HT1080 (cell line): ENCODE data around the genes PCGF5, HECTD2, FFAR4 and PLCE1.

GRCh38 chr10:91219945-91220985 lies at the start of gene PCGF5:
Gene PCGF5, plus strand, starts transcription at chr10:91220663.
RAMPAGE:
- cytosol, long total RNA: no peak
- long total RNA: no peak
- nucleus, long total RNA: no peak

RAMPAGE:
- cytosol, long total RNA: no peak
- long total RNA: no peak
- nucleus, long total RNA: no peak
Measured at GRCh38 chr10:91246018-91246790, 25.7 kb downstream of the PCGF5 start.

RAMPAGE:
- cytosol, long total RNA: no peak
- long total RNA: start-site peak on the plus strand at chr10:91410375-91410408, 36 reads
- nucleus, long total RNA: start-site peak on the plus strand at chr10:91410372-91410387, 74 and 43 reads in 2 replicates
Measured at GRCh38 chr10:91409896-91410934, at the start of gene HECTD2. Gene HECTD2, plus strand, starts transcription at chr10:91410344.

RAMPAGE:
- cytosol, long total RNA: no peak
- long total RNA: no peak
- nucleus, long total RNA: no peak
Measured at GRCh38 chr10:91805771-91806199, 7.6 kb downstream of the TNKS2 start.

GRCh38 chr10:91886870-91887742 lies 22.2 kb downstream of the FGFBP3 start:
RAMPAGE:
- cytosol, long total RNA: no peak
- long total RNA: no peak
- nucleus, long total RNA: no peak

GRCh38 chr10:92108874-92109320 lies 182.0 kb downstream of the CPEB3 start:
RAMPAGE:
- cytosol, long total RNA: no peak
- long total RNA: no peak
- nucleus, long total RNA: no peak

DNA sequence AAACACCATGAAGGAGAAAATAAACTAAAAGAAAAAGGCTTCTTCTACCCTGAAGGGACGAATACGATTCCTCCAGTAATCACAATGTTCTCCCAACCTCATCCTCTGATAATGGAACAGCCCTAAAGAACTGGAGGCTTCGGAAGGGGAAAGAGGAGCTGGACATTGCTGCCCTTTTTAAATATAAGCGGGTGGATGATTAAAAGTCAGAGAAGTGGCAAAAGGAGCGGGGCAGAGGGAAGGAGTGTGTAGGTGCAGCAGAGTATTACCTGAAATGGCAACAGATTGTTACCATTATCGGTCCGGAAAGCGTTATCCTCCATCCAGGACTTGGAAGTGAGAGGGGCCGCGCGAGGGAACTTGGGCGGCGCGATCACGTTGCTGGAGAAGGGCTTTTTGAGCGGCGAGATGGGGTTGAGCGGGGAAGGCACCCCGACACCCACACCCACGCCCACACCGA lies 51.8 kb downstream of the CPEB3 start:
RAMPAGE:
- cytosol, long total RNA: no peak
- long total RNA: no peak
- nucleus, long total RNA: no peak

DNA sequence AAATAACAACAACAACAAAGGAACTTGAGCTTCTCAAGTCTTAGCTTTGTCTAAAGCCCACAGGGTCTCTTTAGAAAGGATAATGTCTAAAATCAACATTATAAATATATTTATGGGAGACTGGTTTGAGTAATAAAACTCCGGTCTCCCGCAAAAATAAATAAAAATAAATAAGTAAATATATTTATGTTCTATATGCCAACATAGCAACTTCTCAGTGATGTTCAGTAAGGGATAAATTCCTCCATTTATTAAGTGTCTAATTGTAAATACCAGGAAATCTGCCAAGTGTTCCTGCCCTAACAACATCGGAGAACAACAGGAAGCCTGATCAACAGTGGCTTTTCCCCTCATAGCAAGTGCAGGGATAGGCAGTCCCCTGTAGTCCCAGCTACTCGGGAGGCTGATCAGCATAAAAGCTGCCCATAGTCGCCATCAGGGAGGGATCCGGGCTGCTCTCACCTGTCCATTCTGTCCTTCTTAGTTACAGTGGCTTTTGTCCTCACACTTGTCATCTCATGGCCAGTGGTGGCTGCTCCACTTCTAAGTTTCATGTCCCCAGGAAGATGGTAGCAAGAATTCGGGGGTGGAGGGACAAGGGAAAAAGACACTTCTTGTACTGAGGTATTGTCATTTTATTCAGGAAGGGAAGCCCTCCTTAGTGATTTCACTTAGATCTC lies 141.3 kb downstream of the IDE start:
RAMPAGE:
- cytosol, long total RNA: no peak
- long total RNA: no peak
- nucleus, long total RNA: no peak

RAMPAGE:
- cytosol, long total RNA: no peak
- long total RNA: no peak
- nucleus, long total RNA: no peak
Measured at GRCh38 chr10:92591132-92592015, 1.6 kb upstream of the KIF11 start.

GRCh38 chr10:92690348-92691437 lies 938 bp downstream of the HHEX start:
RAMPAGE:
- cytosol, long total RNA: no peak
- long total RNA: no peak
- nucleus, long total RNA: no peak

DNA sequence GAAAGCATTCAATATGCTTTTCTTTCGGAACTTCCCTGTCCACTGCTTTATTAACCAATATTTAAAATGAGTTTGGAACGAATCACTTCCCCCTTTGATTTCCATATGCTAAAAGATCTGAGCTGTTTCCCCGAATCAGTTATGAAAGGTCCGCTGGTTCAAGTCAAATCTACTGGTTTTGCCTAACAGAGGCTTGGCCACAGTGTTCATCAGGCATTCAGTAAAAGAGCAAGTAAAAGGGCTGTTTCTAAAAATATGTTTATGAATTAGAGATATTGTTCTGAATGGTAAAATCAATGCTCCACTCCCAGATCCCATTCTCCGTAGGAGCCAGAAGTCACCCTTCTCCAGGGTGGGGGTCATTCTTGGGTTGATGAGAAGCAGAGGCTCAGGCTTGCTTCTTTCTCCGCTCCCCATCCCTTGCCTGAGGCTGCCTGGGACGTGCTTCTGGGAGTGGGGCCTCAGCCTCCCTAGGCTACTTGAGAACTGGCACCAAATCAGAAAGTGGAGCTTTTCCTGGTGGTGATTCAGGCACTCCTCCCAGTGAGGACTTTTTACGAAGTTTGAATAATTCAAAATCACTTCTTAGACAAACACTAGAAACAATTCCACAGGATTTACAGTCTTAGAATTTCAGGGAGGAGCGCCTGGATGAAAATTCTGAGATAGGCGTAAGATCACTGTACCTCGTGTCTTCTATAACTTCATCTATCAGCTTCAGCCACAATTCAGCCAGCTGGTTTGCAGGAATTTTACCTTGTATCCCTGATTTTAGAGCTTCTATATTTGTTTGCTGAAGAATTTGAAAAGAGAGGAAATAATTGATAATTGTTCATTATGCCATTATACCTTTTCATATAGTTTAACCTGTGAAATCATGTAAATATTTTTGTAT lies 105.2 kb downstream of the MYOF start:
RAMPAGE:
- cytosol, long total RNA: no peak
- long total RNA: no peak
- nucleus, long total RNA: no peak

GRCh38 chr10:93384068-93384444 lies 98.1 kb downstream of the MYOF start:
RAMPAGE:
- cytosol, long total RNA: no peak
- long total RNA: no peak
- nucleus, long total RNA: no peak

GRCh38 chr10:93386475-93387220 lies 95.5 kb downstream of the MYOF start:
RAMPAGE:
- cytosol, long total RNA: no peak
- long total RNA: no peak
- nucleus, long total RNA: no peak

DNA sequence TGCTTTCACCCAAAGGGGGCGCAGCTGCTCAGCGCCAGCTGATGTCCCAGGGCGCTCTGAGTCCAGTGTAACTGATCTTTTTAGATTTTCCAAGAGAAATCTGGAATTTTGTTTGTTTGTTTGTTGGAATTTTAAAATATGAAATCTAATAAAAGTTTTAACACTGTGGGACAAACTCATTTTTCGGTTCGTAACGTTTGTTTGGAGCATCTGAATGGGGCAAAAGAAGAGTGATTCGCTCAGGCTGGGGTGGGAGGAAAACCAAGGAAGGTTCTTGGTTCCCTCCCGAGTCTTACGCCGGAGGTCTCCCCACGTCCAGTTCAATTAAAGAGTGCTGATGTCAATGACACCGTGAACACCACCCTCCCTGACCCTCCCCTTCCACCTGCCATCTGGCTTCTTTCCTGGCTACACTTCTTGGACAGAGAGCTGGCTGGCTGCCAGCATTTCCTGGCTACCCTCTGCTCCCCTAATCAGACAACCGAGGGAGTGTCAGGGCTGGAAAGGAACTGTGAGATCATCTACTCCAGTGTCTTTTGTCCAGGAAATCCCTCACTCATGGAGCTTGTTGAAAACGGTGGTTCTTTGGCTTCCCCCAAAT lies 24.2 kb upstream of the FFAR4 start:
RAMPAGE:
- cytosol, long total RNA: no peak
- long total RNA: no peak
- nucleus, long total RNA: no peak

GRCh38 chr10:93548618-93549060 lies 17.8 kb upstream of the FFAR4 start:
RAMPAGE:
- cytosol, long total RNA: no peak
- long total RNA: no peak
- nucleus, long total RNA: no peak

DNA sequence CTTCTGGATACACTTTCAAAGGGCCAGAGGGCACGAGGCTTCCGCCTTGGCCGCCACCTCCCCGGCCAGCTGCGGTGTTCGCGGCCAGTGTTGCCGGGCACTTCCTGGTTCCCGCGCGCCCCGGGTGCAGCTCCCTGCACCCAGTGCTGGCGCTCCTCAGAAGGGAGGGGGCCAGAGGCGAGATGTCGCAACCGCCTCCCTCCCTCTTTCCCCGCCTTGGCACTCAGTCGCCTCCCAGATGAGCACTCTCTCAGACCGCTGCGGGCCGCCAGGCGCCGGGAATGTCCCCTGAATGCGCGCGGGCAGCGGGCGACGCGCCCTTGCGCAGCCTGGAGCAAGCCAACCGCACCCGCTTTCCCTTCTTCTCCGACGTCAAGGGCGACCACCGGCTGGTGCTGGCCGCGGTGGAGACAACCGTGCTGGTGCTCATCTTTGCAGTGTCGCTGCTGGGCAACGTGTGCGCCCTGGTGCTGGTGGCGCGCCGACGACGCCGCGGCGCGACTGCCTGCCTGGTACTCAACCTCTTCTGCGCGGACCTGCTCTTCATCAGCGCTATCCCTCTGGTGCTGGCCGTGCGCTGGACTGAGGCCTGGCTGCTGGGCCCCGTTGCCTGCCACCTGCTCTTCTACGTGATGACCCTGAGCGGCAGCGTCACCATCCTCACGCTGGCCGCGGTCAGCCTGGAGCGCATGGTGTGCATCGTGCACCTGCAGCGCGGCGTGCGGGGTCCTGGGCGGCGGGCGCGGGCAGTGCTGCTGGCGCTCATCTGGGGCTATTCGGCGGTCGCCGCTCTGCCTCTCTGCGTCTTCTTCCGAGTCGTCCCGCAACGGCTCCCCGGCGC lies at the start of gene FFAR4:
FFAR4 (plus strand) TSS at position 226 of the 841 bp plus-strand sequence.
RAMPAGE:
- cytosol, long total RNA: no peak
- long total RNA: no peak
- nucleus, long total RNA: no peak

DNA sequence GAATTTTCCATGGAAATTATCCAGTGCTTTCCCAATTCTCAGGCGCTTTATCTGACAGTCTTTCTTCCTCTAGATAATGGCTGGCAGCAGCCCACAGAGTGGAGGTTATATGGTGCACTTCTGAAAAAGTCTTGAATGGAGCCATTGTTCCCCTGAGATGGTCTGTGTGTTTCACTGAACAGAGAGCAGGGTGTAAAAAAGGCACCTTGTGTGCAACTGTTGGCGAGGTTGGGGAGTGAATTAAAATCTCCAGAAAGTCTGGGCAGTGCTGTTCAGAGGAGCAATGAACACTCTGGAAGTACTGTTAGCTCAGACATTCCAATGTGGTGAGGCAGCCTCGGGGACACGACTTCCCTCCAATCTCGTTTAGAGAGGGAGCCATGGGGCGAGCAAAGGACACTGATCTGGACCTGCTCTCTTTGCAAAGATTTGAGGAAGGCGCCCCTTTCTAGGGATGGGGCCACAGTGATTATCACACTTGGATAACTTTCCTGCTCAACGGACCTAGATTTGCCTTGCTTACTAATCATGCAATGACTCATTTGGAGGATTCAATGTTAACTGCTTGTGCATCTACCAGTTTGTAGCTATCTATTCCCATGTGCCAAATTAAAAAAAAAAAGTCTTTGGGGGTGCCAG lies 1.9 kb upstream of the PLCE1 start:
RAMPAGE:
- cytosol, long total RNA: no peak
- long total RNA: no peak
- nucleus, long total RNA: no peak

DNA sequence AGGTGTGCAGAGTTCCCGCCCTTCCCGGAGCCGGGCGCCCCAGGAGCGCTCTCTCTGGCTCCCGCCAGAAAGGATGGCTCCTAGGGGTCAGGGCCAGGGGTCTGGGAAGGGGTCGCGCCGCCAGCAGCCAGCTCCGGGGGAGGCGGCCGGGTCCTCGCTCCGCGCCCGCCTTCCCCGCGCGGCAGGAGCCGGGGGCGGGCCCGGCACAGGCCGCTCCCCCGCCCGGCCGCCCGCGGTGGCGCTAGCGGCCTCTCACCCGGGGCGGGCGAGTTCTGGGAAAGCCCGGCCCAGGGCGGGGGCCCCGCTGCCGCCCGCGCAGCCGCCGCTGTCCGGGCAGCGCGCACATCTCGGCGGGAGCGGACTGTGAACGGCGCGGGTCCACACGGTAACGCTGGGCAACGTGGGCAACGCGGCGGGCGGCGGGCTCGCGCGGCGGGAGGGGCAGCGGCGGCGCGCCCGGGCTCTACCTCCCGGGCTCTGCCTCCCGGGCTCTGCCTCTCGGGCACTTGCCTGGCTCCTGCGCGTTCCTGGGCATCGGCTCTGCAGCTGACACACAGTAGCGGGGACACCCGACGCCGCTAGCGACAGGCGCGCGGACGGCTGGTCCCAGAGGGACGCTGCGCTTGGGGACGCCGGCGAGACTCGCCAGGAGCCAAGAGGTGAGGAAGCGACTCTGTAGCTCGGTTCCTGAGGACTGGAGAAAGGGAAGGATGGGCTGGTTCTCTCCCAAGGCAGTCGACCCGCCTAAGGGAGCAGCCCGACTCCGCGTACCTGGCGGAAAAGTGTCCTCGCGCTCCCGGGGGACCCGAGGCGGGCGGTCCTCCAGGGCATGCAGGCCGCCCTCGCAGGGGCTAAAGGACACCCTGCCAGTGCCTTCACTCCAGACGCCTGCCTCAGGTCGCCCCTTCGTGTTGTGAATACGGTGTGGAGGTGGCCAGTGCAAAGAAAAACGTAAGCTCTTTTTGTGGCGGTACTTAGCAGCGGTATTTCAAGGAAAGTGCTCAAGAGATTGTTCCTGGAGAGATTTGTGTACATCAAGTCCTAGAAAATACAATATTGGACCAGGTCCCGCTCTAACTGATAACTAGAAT lies at the start of gene PLCE1:
PLCE1 (plus strand) TSS at position 332 of the 1,091 bp plus-strand sequence.
RAMPAGE:
- cytosol, long total RNA: no peak
- long total RNA: no peak
- nucleus, long total RNA: no peak

GRCh38 chr10:94258459-94259294 lies 104.1 kb downstream of the NOC3L start:
RAMPAGE:
- cytosol, long total RNA: no peak
- long total RNA: no peak
- nucleus, long total RNA: no peak

DNA sequence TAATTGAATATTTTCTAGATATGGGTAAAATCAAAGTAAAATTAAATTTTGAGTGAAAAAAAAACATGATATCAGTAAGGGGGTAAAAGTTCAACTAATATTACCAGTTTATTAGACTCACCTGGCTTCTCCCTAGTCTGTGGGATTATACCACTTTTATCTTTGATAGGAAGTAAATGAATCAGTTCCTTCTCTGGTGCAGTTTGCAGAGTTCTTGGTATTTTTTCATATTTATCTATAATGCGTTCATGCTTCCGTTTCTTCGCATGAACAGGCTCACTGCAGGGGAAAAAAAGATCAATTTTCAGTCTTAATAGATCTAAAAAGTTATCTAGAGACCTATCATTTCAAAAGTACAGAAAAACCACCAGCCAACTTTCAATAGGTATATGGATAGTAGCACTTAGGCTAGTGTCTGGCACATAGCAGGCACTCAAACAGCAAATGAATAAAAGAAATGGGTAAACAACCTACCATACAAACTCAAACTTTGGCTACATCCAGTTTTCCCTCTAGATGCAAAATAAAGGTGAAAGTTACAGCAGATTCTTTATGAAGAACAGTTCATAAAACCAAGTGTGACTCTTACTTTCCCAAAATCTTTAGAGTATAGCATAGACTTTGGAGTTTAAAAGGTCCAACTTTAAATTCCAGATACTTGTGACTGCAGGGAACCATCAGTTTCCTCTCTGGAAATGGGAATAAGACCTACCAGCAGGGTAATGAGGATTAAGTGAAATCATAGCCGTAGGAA lies 5.5 kb downstream of the NOC3L start:
RAMPAGE:
- cytosol, long total RNA: no peak
- long total RNA: no peak
- nucleus, long total RNA: no peak